ENCODE measurements around the genes ITIH4, STIMATE and ACTR8.

GRCh38 chr3:52681592-52682579 is 3.9 kb upstream of the GNL3 start:
- PRO-cap, result no peak
- RAMPAGE, long total RNA, 4 experiments, result no peak in any of the 4 experiments

GRCh38 chr3:52830483-52831483 is at the start of gene ITIH4:
Gene ITIH4, minus strand, starts transcription at chr3:52830672.
- PRO-cap, result no peak
- RAMPAGE, long total RNA, 4 experiments, result no peak in any of the 4 experiments

- PRO-cap, result no peak
- RAMPAGE, long total RNA, 4 experiments, result no peak in any of the 4 experiments
Observed at GRCh38 chr3:52896477-52896969, 825 bp downstream of the STIMATE start.

DNA sequence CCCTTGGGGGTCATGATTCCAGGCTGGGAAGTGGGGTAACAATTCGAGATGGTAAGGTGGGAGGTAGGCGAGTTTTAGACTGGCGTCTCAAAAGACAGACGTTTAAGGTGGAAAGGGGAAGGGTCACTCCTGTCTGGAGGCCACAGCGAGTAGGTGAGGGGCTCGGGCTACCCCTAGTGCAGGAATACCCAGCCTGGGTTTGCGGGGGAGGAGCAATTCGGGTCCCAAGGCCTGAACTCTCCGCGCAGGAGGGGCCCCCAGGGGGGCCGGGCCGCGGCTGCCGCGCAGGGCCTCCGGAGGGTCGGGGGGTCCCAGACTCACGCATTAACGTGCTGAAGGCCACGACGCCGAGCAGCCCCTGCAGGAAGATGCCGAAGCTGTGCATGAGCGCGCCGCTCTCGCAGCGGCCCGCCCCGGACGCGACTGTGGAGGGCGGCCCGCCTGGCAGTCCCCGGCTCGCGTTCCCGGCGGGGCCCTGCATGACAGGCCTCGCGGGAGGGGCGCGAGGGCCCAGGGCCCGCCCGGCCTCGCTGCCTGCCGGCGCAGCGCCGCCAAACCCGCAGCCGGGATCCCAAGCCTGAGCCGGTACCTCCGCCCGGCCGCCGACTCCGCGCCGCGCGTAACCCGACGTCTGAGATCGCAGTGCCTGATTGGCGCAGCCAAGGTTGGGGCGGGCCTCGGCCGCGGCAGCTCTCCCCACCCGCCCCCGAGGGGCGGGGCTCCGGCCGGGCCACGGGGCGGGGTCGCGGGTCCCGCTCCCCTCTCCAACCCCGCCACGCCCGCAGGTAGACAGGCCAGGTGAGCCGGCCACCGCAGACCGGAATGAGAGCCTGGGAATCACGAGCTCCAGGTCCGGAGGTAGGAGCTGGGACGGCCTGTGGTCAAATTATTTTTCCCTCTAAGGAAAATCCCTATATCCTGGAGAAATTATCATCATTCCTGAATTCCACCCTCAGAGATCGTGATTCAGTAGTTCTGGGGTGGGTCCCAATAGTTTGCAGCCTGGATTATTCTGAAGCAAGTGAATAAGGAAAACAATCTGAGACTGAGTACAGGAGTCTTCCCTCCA is at the start of gene STIMATE:
Gene STIMATE, minus strand, starts transcription at position 579 of the 1,069 bp plus-strand sequence.
- PRO-cap, result bidirectional peak, plus-strand start at position 788 of the sequence, minus-strand start at position 579 of the sequence
- RAMPAGE, long total RNA, 4 experiments, result no peak in any of the 4 experiments

- PRO-cap, result no peak
- RAMPAGE, long total RNA, 4 experiments, result no peak in any of the 4 experiments
Observed at GRCh38 chr3:53083554-53084046, 37.7 kb upstream of the SFMBT1 start.

DNA sequence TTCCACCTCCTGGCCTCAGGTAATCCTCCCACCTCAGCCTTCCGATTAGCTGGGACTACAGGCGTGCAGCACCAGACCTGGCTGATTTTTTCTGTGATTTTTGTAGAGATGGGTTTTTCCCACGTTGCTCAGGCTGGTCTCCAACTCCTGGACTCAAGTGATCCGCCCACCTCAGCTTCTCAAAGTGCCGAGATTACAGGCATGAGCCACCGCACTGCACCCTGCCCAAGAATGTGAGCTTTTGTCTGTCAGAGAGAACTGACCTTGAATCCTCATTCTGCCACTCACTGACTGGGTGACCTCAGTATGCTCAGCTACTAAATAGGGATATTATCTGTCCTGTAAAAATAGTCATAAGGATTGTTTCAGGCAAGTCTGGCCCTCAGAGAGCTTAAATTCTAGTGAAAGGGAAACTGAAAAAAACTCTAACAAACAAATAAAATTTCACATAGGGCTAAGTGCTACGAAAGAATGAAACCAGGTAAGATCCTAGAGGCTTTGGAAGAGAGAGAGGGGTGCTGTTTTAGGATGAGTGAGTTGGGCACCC is 2.1 kb upstream of the RFT1 start:
- PRO-cap, result no peak
- RAMPAGE, long total RNA, 4 experiments, result no peak in any of the 4 experiments

DNA sequence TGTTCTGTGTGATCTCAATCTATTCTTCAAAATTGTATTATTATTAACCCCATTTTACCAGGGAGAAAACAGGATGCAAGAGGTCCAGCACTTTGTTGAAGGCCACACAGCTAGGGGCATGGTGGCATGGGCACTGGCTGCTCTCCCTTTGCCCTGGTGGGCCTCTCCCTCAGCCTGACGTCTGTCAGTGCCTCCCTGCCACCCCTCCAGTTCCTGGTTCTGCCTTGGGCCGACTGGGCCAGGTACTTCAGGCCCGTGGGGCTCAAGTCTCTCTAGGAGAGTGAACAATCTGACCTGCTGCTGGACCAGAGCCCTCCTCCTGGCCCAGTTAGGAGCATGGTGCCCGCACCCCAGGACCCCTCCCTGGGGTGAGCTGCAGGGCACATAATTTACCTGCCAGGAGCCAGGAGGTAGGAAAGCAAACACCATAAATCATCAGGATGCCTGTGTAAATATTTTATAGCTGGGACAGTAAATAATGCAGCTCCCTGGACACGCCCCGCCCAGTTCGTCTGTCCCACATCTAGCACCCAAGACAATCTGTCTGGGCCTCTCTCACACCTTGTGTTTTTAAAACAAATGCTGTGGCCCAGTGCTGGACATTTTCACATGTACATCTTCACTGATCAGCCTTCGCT is 15.0 kb upstream of the RFT1 start:
- PRO-cap, result no peak
- RAMPAGE, long total RNA, 4 experiments, result no peak in any of the 4 experiments

- PRO-cap, result no peak
- RAMPAGE, long total RNA, 4 experiments, result no peak in any of the 4 experiments
Observed at GRCh38 chr3:53165723-53166242, 4.8 kb downstream of the PRKCD start.

GRCh38 chr3:53182627-53184014 is 22.1 kb downstream of the PRKCD start:
- PRO-cap, result no peak
- RAMPAGE, long total RNA, 4 experiments, result no peak in any of the 4 experiments

DNA sequence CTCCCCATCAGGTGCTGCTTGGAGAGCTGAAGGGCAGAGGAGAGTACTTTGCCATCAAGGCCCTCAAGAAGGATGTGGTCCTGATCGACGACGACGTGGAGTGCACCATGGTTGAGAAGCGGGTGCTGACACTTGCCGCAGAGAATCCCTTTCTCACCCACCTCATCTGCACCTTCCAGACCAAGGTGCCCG is 25.0 kb downstream of the PRKCD start:
- PRO-cap, result no peak
- RAMPAGE, long total RNA, 4 experiments, result no peak in any of the 4 experiments

GRCh38 chr3:53193337-53193944 is 32.4 kb downstream of the PRKCD start:
- PRO-cap, result no peak
- RAMPAGE, long total RNA, 4 experiments, result no peak in any of the 4 experiments

- PRO-cap, result no peak
- RAMPAGE, long total RNA, 4 experiments, result start-site peak on the minus strand in 2 of 4 experiments, at chr3:53371325-53371336 at its widest, 12 to 26 reads per replicate
Observed at GRCh38 chr3:53371191-53371464, 23.8 kb upstream of the DCP1A start.

DNA sequence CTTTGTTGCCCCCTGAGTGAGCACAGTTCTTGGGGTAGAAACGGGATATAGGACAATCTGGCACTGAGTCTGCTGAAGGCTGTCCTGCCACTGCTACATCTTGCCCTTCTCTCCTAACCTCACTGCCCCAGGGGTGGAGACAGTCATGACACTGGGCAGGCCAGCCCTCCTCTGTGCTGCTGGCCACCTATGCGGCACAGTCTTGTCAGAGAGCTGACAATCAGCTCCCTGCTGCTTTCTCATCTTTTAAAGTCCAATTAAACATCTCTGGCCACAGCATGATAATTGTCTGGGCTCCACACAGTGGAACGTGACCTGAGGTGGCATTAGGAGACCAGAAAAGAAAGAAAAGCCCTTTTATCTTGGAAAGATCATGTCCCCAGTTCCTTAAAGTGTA is 15.6 kb upstream of the CACNA1D start:
- PRO-cap, result no peak
- RAMPAGE, long total RNA, 4 experiments, result no peak in any of the 4 experiments

GRCh38 chr3:53749260-53749894 is 96.8 kb downstream of the CHDH start:
- PRO-cap, result no peak
- RAMPAGE, long total RNA, 4 experiments, result no peak in any of the 4 experiments

- PRO-cap, result no peak
- RAMPAGE, long total RNA, 4 experiments, result no peak in any of the 4 experiments
Observed at GRCh38 chr3:53806357-53807028, 39.7 kb downstream of the CHDH start.

GRCh38 chr3:53845349-53845857 is 816 bp downstream of the CHDH start:
- PRO-cap, result no peak
- RAMPAGE, long total RNA, 4 experiments, result no peak in any of the 4 experiments

DNA sequence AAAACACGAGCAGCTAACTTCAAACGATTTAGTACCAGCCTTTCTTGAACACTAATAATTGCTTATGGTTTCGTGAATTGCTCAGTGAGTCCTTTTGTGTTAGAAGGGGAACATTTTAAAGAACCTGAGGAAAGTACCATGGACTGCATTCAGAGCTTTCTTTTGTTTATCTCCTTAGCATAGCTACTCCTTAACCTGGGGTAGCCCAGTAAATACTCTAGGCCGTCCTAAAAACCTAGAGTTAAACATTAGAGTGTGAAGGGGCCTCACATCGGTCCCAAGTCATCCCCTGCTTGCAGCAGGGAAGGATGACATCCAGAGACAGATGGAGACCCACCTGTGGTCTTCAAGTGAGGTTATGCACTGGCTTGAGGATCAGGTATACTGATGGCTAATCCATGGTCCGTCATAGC is 1.7 kb downstream of the IL17RB start:
- PRO-cap, result no peak
- RAMPAGE, long total RNA, 4 experiments, result no peak in any of the 4 experiments

DNA sequence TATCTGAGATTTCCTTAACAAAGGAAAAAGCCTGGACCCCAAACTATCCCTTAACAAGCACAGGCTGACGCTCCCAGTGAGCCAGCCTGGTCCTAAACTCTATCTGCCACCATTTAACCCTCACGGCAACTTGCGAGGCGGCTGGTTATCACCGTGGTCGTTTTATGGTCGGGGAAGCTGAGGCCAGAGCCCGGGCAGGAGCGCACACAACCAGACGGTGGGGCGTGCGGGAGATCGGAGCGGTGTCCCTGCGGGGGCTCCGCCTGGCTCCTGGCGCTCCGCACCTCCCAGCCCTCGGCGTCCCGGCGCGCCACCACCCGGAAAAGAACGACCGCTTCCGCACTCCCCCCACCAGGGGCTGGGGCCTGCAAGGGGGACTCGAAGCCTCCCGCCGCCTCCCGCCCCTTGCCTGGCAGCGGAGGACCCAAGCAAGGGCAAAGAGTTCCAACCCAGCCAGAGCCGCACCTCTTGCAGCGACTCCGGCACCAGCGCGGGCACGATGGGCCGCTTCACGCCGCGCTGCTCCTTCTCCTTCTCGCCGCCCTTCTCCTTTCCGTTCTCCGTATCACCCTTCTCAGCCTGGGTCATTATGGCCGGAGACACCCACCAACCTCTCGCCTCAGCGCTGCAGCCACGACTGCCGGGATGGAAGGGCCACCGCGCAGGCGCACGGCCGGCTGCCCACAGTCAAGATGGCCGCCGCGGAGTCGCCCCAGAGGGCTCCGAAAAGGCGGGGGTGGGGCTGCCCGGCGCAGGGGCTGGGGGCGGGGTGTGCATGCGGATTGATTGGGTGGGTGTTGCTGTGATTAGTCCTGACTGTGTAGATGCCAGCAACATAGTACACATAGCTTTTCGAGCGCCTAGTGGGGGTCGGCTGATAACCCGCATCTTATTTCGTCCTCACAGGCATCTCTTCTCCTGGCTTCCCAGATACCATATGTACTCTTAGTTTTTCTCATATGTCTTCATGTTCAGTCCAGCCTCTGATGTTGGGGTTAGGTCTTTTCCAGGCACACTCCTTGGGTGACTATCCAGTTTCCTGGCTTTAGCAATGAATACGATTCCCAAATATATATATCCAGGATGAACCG is at the start of gene ACTR8:
Gene ACTR8, minus strand, starts transcription at position 639 of the 1,091 bp plus-strand sequence.
- PRO-cap, result unidirectional peak, minus-strand start at position 322 of the sequence; unidirectional peak, minus-strand start at position 639 of the sequence
- RAMPAGE, long total RNA, 4 experiments, result start-site peak on the minus strand in 4 of 4 experiments, centred at positions 652 to 666 of the sequence, 38 to 211 reads per replicate

DNA sequence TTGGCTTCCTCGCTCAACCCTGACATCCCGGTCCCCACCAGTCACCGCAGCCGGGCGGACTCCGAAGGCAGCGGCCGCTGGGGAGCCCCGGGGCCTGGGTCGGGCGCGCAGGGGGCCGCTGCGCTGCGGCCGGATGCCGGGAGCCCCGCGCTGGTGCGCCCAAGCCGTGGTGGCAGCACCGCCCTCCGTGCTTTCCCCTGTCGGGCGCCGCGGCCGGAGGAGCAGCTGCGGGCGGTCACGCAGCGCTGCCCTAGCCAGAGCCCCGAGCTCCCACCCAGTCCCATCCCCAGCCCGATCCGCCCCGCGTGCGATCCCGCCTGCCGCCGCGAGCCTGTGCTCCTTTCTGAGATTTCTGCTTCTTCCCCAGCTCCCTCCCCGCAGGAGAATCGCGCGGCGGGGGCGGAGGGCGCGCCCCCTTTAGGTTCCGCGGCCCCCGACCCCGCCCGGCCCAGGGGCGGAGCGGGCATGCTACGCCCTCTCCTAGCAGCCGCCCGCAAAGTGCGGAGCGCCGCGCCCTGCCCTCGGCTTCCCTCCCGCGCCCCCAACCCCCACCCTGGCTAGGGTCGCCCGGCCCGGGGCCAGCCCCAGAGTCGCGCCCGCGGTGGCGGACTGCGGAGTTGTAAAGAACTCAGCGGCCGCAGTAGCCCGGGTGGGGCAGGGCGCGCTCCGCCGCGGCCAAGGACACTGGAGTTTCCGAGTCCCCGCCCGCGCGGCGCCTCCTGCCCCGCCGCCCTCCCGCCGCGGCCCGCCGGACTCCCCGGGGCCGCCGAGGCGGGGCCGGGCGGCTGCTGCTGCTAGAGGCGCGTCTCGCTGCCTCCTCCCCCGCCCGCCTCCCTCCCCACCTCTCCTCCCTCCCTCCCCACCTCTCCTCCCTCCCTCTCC is 468 bp upstream of the CACNA2D3 start:
- PRO-cap, result no peak
- RAMPAGE, long total RNA, 4 experiments, result no peak in any of the 4 experiments

DNA sequence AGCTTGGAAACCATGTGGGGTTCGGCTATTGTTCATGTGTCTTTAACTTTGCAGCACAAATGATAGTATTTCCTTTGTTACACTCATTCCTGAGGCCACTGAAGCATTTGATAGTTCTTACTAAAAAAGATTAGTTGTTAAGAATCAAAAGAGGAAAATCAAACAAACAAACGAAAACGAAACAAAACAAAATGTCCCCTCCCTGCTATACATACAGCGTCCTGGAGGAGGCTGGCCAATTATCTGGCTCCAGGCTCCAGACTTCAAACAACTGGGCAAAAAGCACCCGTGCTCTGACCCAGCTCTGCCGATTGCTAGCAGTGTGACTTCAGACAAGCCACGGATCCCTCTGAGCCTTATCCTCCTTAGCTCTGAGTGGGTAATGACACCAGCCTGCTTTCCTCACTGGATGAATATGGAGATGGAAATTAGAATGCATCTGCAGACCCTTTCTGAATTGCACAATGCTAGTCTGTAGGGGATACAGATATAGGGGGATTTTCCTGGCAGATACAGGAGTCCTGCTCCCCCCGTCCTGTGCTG is 121.2 kb downstream of the CACNA2D3 start:
- PRO-cap, result no peak
- RAMPAGE, long total RNA, 4 experiments, result no peak in any of the 4 experiments